Foreskin fibroblast (primary cell): ENCODE results near the genes MYPN and DDX21.

- RRBS, result no CpG with 5 or more reads among the region's 14 CpGs
Observed at GRCh38 chr10:67788391-67788973, 49.5 kb downstream of the DNAJC12 start.

GRCh38 chr10:67828711-67829327, 9.2 kb downstream of the DNAJC12 start:
- RRBS, result no CpG with 5 or more reads among the region's 7 CpGs

- RRBS, result no CpG with 5 or more reads among the region's 2 CpGs
Observed at GRCh38 chr10:67885636-67885952, 1.1 kb downstream of the SIRT1 start.

GRCh38 chr10:67904326-67904761, 19.9 kb downstream of the SIRT1 start:
- RRBS, result no CpG with 5 or more reads among the region's 9 CpGs

GRCh38 chr10:67951782-67952341, 67.4 kb downstream of the SIRT1 start:
- RRBS, result no CpG with 5 or more reads among the region's 4 CpGs

DNA sequence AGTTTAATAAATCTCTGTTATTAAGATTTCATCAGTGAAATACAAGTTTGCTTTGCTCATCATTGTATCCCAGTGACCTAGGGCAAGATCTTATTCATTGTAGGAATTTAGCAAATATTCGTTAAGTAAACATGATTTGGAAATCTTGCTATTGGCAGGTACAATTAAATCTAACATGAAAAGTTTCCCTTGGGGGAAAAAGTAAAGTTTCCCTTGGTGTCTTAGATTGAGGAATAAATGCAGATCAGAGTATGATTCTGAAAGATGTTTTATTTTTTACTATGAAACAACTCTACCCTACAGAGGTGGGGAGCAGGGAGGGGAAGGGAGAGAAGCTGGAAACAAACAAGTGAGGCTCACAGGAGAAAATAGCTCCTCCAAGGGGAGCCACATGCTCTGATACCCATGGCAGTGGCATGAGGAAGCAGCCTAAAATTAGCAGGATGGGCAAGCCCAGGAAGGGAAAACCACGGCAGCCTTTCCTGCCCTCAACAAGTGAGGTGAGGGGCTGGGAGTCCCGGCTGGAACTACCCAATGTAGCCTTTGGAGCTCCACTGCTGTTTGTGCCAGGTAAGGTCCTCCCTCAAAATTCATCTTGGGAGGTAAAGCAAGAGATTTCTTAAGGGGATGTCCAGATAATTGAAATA, 12.5 kb upstream of the HERC4 start:
- RRBS, result no CpG with 5 or more reads among the region's 3 CpGs

DNA sequence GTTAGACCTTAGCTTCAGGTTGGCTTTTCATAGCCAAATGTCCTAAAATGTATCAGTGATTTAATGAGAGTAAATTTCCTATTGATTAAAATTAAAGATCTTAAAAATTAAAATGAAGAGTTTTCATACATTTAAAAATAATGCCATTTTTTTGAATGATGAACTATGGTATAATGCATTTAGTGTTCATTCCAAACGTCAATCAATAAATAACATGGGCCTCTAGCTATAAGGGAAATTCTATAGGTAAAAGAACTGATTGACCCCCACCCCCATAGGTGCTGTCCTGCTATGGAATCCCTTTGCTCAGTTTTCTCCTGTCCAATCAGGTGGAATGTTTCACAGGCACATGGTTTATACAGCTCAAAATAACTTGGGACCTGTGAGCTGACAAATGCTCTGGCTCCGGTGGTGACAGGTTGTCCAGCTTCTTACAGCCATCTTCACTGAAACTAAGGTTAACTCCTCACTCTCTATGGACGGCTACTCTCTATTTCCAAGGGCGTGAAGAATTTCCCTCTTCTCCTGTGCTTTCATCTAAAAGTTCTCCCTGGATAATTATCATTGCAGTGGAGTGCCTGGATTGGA, at the start of gene MYPN:
Gene MYPN (plus strand): TSS at position 385 of the 588 bp plus-strand sequence.
- RRBS, result no CpG with 5 or more reads among the region's 4 CpGs

- RRBS, result no CpG with 5 or more reads among the region's 4 CpGs
Observed at GRCh38 chr10:68142803-68143115, 33.5 kb downstream of the MYPN start.

GRCh38 chr10:68230889-68231906, 715 bp downstream of the ATOH7 start:
- RRBS, result 1% methylated on average over 40 of the region's 86 CpGs

- RRBS, result no CpG with 5 or more reads among the region's 7 CpGs
Observed at GRCh38 chr10:68303835-68304448, 27.9 kb upstream of the HNRNPH3 start.

DNA sequence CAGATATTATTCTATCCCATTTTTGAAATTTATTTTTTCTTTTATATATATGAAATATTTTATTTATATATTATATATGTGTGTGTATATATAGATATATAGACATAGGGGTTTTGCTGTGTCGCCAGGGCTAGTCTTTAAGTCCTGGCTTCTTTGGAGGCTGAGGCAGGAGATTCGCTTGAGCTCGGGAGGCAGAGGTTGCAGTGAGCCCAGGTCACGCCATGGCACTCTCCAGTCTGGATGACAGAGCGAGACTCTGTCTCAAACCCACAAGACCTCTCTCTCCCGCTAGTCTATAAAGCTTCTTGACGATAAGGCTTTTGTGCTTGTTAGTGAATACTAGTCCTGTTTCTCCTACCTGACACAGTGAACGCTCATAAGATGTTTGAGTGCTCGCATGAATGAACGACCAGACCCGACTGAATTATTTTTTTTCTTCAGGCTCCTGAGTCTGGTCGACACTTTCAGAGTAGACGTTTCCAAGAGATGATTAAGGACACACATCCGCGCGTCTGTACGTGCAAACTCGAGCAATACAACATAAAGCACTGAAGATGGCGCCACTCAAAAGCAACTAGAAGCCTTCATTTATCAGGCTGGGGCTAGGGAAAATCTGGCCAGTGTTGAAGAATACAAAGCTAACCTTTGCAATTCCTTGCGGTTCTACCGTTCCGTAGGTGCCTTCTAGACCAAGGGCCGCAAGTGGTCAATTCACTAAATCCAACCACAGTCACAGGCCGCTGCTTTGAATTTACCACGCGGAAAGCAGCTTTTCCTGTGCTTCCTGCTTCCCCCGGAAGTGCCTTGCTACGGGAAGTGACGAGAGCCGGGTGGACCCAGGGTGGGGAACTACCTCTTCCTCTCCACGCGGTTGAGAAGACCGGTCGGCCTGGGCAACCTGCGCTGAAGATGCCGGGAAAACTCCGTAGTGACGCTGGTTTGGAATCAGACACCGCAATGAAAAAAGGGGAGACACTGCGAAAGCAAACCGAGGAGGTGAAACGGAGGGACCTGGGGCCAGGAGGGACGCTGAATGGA, at the start of gene DDX21:
Gene DDX21 (plus strand): TSS at position 854 of the 1,038 bp plus-strand sequence.
- RRBS, result 9% methylated on average over 4 of the region's 43 CpGs

GRCh38 chr10:68992817-68993616, 4.4 kb downstream of the KIFBP start:
- RRBS, result no CpG with 5 or more reads among the region's 3 CpGs

DNA sequence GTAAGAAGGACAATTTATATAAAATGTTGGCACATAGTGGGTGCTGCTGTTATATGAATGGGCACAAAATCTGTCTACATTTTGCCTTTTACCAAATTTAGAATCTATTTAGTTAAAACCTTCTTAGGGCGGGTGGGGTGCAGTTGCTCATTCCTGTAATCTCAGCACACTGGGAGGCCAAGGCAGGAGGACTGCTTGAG, 8.6 kb downstream of the SRGN start:
- RRBS, result no CpG with 5 or more reads among the region's 1 CpG

DNA sequence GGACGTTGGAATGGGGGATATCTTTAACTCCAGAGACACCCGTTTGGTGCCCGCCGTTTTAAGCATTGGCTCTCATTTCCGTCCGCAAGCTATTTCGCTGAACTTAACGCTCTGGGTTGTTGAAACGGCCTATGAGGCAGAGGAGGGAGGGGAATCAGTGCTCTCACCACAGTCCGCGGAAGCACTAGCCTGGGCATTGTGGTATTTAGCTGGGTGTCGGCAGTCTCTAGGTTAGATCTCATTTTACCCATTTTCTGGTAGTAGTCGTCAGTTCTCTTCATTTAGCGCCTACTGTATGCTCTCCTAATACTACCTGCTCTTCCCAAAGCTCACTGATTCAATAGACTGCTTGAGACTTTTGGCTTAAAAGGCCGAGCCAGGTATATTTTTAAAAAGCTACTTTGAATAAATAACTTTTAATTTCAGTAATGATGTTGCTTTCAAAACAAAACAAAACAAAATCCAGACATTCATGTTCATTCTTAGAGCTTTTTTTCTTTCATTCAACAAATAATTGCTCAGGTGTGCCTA, 922 bp downstream of the VPS26A start:
- RRBS, result no CpG with 5 or more reads among the region's 15 CpGs

DNA sequence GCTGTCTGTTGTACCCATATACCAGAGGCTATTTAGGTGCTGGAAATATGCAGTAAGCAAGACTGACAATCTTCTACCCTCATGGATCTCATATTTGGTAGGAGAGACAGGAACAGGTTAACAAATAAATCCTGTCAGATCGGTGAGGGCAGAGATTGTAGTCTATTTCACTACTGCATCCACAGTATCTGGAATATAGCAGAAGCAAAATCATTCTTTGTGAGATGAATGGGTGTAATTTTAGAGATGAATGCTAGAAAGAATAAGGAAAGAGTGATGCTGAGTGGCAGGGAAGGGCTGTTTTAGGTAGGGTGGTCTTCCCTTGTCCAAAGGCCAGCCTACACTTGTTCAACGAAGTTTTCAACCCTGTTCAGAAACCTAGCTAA, 10.7 kb upstream of the HKDC1 start:
- RRBS, result no CpG with 5 or more reads among the region's 2 CpGs

DNA sequence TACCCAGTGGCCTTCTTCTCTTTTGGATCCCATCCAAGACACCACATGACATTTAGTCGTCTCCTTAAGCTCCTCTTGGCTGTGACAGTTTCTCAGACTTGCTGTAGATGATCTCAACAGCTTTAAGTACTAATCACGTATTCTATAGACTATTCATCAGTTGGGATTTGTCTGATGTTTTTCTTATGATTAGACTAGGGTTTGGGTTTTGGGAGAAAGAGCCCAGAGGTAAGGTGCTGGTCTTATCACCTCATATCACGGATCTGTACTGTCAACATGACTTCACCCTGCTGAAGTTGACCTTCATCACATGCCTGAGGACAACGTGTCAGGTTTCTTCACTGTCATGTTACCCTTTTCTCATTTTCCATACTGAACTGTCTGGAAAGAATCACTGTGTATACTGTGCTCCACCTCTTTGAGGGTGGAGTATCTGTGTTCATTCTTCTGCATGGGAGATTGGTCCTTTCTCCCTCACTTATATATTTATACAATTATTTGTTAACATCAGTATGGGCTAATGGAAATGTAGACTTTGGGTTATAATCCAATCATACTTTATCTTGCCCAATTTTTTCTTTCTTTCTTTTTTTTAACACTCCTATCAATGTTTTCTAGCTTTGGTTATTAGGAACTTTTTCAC, 6.4 kb upstream of the HKDC1 start:
- RRBS, result no CpG with 5 or more reads among the region's 4 CpGs

DNA sequence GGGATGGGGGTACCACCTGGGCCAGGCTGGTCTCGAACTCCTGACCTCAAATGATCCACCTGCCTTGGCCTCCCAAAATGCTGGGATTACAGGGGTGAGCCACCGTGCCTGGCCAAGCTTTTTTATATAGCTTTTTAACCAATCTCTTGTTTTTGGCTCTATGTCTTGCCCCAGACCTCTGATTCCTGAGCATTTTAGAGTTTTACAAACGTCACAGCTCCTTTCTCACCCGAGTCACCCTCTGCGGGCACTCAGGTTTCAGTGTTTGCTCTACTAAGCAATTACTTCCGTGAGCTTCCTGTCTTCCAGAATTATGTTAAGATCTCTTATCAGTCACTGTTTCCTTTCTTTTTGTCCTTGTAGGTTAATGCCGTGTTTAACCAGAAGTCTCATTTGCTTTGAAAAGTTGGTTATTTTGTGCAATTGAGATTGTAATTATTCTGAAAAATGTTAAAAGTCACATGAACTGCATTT, 4.8 kb upstream of the HKDC1 start:
- RRBS, result no CpG with 5 or more reads among the region's 7 CpGs

DNA sequence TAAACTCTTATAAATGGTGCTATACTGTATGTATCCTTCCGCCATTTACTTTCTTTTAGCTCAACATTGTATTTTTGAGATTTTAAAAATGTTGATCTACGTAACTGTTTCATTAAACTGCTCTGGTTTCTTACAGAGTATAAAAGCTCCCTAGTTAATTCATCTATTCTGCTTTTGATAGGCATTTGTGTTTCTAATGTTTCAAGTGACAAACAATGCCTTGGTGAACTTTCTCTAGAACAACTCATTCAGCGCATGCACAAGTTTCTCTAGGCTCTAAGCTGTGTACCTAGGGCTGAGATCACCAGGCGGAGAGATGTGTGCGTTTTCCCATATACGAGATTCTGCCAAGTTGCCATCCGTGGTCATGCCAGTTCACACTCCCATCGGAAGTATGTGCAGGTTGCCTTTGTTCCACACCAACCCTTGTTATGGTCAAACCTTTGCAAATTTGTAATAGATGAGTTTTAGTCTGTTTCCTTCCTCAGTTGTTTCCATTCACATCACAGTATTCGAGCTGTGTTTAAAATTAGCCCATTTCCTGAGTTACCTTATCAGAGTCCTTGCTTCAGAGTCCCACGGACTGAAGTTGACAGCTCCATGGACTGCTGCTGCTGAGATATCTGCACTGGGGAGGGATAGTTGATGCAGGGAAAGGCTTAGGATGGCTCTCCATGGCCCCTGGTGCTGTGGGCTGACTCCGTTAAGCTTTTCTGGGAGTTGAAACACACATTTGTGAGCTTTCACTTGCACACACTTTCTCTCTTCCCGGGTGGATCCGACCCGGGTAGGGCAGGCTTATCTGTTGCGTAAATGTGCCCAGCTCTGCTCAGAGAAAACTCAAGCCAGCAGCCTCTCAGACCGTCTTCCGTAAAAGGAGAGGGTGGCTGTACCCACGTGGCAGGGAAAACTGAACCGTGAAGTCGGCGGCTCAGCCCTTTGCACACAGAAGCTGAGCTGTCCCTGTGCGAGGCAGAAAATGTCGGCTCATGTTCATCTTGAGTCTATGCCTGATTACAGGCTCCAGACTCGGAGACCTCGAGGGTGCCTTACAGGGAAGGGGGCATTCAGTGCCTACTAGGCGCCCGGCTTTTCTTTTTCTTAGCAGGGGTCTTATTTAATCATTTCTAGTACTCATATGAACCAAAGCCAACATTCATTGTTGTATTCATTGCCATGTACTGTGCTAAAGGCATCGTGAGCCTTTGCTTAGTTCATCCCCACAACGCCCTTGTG, 9.1 kb downstream of the HK1 start:
- RRBS, result no CpG with 5 or more reads among the region's 29 CpGs

DNA sequence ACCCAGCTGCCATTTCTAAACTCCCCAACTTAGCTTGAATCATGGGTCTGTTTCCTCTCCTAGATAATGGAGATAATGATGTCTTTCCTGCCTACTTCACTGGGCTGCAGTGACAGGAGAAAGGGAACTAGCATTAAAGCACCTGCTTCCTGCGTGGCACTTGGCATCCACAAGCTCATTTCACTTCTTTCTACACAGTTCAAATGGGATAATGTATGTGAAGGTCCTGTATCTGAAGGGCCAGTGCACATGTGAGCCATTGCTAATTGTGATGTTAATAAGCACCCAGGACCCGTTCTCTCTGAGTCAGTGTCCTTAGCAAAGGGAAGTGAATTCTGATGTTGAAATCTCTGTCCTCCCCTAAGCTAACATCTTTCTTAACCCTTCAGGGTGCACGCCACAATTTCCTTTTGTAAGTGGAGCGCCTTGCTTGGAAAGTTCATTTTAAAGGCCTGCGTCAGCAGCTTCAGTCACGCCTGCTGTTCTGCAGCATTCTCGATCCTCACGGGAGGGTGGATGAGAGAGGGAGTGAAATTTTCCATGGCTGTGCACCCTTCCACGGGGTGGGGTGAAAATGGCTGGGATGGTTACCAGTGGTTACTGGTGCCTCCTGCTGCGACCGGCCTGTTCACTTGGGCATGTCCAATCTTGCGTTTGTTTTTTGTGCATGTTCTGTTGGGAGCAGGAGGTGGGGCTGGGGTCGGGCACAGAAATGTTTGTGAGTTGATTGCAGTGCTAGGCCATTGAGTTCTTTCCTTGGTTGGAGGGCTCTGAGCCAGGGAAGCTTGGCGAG, 18.8 kb downstream of the HK1 start:
- RRBS, result no CpG with 5 or more reads among the region's 14 CpGs

GRCh38 chr10:69362138-69363554, 44.0 kb downstream of the HK1 start:
- RRBS, result 62% methylated on average over 2 of the region's 18 CpGs